Hair follicular keratinocyte (primary cell): ENCODE data around the gene NPAS2.

GRCh38 chr2:98734110-98734942, 3.4 kb upstream of the MGAT4A start:
- RAMPAGE, long total RNA, result no peak

DNA sequence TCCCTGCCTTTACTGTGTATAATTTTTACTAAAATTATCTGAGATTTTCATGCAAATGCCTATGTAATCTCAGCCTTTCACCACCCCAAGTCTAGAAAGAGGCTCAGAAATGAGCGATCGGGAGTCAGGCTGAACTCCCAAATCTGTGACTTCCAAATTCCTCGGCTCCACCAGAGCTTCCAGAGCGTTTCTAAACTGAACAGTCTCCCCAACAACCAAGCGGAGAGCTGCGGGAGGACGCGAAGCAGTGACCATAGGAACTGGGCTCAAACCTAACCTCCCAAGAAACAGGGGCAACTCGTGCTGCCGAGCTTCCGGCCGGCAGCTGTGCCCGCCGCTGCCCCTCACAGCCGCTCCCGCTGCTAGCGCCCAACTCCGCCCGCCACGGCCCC, 917 bp upstream of the C2orf15 start:
- RAMPAGE, long total RNA, result no peak

- RAMPAGE, long total RNA, result no peak
Observed at GRCh38 chr2:99405214-99405801, 68.1 kb downstream of the EIF5B start.

DNA sequence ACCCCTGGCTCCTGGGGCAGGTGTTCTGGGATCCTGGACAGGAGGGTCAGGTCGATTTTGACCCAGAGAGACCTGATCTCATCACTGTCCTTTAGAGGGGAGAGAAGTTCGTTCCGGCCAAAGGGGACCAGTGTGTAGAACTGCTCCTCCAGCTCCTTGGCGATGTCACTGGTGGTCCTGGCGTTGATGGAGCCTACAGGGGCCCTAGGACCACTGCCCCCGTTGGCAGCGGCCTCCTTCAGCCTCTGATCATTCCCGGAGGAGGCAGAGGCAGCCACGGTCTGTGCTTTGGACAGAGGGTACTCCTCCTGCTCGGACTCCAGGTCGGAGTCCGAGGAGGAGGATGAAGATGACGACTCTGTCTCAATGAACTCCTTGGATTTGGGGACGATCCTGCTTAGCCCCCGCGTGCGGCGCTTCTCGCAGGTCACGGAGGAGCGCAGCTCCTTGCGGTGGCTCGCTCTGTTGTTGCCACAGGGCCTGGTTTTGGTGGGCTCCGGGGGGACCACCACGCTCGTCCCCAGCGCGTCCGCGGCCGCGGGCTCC, 103.6 kb upstream of the REV1 start:
- RAMPAGE, long total RNA, result no peak

- RAMPAGE, long total RNA, result no peak
Observed at GRCh38 chr2:100067613-100068278, 74.6 kb downstream of the AFF3 start.

DNA sequence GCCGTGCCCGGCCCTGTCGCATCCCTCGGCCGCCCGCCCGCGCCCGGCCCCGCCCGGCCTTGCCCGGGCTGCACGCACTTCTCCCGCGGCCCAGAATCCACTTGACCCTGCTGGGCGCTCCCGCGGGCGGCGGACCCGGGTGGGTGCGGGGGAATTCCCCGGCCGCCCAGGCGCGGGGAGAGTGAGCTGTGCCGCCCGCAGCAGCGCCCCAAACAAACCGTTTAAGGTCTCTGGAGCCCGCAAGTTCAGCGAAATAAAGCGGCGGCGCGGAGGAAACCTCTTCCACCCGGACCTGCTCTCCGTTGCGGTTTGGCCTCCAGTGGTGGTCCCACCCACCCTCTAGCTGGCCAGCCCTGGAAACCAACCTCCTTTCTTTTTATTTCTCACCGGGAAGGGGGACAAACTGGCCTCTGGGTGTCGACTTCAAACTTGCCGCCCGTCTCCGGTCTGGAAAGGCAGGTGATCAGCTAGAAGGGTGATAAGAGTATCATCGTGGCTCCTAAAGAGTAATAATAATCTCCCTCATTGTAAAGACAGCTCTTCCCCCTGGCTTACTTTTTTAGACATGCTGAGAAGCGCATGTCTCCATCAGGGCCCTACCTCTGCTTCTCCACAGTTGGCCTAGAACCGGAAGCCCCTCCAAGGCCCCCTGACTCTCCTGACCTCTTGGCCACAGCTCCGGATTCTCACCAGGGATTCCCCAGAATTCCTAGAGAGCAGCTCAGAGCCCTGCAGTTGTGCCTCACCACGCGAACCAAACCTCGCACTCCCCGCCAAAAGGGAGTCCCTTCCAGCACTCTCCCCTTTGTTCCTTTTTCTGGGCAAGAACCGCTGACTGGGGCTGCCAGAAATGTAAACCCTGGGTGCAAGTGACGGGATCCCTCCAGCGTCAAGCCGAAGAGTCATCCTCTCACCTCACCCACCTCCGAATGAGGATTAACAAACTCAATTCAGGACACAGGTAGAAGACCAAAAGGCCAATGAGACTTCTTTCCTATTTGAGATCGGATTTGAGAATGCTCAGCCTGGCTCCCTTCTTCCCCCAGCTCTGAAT, 36.9 kb downstream of the AFF3 start:
- RAMPAGE, long total RNA, result no peak

DNA sequence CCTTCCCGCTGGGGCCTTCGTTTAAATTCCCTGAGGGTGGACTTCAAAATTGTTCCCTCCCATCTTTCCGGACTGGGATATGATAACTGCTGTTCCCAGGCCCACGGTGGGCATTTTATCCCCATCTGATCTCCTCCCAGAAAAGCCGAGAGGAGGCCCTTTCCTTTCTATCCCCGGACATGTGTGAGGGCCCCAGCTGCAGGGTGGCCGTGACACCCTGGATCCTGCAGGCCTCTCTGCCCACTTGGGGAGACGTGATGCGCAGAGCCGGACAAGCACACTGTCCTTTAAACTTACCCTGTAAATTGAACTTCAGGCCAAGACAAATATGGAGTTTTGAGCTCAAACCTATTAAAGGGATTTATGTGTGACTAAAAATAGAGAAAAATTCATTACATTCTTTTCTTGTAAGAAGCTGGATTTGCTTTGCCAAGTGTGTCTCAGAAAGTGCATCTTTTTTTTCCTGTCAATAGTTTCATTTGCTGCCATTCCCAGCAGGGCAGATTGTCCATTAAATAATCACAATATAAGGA, 54.6 kb upstream of the AFF3 start:
- RAMPAGE, long total RNA, result no peak

- RAMPAGE, long total RNA, result no peak
Observed at GRCh38 chr2:100272560-100273443, 49.5 kb downstream of the LONRF2 start.

DNA sequence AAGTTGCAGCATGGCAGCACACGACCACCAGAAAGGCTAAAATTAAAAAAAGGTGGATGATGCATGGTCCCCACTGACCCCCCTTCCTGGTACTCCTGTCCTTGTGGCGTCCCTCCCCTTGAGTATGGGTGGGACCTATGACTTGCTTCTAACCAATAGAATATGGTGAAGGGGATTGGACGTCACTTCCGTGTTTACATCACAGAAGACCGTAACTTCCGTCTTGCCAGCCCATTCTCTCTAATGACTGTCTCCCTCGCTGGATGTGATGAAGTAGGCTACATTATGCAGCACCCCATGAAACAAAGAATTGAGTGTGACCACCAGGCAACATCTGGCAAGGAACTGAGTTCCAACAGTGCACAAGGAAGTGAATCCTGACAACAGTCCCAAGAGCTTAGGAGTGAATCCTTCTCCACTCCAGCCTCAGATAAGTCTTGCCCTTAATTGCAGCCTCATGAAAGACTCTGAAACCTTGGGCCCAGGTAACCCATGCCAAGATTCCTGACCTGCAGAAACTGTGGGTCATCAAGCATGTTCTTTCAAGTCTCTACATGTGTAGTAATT, 80.1 kb upstream of the NPAS2 start:
- RAMPAGE, long total RNA, result no peak

DNA sequence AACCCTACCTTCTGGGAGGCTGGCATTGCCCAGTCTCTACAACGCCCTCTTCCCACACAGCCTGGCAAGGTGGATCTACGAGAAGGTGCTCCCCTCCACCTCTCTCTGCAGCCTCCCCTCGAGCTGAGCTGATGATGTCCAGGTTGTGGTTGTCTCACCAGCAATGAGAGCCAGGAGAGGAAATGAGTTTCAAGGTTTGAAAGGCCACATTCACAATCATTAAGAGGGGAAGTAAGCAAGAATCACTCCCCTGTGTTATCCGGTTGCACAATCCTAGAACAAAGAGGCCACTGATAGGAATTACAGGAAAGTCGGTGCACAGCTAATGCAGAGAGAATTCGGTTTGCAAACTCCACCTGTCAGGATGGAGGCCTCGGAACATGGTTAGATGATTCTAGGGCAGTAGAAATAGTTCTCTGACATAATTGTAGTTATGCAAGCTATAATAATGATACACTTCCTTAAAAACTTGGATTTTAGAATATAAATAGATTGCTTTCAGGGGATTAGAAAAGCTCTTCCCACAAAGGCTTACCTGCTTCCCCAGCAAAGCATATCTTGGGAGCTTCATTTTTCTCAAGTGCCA, 39.2 kb upstream of the NPAS2 start:
- RAMPAGE, long total RNA, result no peak

GRCh38 chr2:100819815-100820674, at the start of gene NPAS2:
TSS of gene NPAS2 (plus strand) at chr2:100820139.
- RAMPAGE, long total RNA, result no peak

- RAMPAGE, long total RNA, result no peak
Observed at GRCh38 chr2:100995332-100996311, 6.5 kb upstream of the RPL31 start.

- RAMPAGE, long total RNA, result no peak
Observed at GRCh38 chr2:101038306-101039099, 36.4 kb downstream of the RPL31 start.

GRCh38 chr2:101110395-101110878, 40.7 kb downstream of the TBC1D8 start:
- RAMPAGE, long total RNA, result no peak

DNA sequence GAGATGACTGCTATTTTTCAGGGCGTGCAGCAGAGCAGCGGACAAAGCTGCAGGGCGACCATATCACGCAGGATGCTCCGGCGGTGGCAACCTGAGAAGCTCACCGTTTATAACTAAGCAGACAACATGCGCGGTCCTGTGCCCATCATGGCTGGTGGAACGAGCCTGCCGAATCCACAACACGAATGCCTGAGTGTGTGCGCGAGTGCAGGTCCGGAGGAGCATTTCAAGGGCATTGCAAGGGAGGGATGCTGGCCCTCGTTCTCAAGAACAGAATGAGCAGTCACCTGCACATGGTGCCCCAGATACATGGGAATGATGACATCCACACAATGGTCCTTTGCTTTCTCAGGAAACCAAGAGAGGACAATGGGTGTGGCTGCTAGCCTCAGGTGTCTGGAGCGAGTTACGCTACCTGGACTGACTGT, 39.9 kb downstream of the TBC1D8 start:
- RAMPAGE, long total RNA, result no peak

DNA sequence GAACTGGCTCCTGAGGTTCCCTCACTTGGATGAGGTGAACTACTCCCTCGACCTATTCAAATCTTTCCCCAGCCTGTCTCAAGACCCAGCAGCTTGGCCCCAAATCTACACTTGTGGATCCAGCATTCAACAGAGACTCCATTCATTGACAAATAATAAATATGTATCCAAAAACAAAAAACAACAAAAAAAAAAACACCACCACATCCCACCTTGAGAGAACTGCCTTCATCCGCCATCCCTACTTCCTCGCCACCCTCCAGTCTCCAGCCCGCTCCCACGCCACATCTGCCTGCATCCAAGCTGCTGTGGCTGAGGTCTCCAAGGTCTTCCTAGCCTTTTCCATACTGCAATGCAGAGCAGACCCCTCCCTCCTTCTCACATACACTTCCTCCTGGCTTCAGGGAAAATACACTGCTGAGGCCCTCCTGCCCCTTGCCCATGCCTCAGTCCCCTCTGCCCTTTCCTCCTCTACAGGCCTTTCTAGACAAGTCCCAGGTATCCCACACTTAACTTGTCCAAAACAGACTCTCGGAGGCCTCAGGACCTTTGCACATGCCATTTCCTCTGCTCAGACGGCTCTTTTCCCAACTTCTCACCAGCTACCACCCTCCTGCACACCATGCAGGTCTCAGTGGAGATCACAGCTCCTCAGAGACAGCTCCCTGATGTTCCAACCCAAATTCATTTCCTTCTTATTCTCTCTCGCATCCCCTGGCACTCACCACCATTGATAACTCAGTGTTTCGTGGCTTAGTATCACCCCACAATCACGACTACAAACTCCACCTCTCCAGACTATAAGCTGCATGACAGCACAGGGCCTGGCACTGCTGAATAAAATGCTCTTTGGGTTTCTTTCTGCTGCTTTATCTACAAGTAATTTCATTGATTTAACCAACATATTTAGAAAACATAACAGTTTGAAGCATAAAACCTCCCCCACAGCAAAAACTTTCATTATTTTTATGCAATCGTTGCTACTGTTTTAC, 11.7 kb downstream of the TBC1D8 start:
- RAMPAGE, long total RNA, result no peak

GRCh38 chr2:101231910-101232318, 20.8 kb upstream of the CNOT11 start:
- RAMPAGE, long total RNA, result no peak

- RAMPAGE, long total RNA, result no peak
Observed at GRCh38 chr2:101232693-101233187, 19.9 kb upstream of the CNOT11 start.

GRCh38 chr2:101253781-101254393, 1.2 kb downstream of the CNOT11 start:
- RAMPAGE, long total RNA, result no peak

GRCh38 chr2:101272368-101273460, 20.0 kb downstream of the CNOT11 start:
- RAMPAGE, long total RNA, result no peak